Metastatic Pancreatic Carcinoma in the Ovary (tissue), 1 donor: ENCODE data around the gene GPR63.

DNA sequence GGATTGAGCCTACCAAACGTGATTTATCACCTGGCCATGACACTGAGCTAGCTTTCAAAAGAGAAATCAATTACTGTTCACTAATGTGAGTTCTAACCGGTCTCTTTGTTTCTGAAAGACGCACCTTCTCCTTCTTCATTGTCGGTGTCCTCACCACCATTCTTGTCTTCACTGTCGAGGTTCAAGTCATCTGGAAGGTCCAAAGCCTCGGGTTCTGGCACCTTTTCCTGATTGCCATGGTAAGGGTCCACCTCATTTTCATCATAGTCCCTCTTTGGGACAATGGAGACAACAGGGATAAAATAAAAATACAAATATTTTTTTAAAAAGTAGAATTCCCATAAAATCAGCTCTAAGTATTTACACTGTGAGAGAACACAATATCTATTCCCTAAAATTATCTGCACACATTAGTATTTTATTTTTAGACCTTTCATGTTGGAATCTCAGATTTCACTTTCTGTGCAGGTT, 22.8 kb upstream of the LYRM2 start:
- PRO-cap = no peak

GRCh38 chr6:89661924-89662527, 23.5 kb upstream of the LYRM2 start:
- PRO-cap = no peak

DNA sequence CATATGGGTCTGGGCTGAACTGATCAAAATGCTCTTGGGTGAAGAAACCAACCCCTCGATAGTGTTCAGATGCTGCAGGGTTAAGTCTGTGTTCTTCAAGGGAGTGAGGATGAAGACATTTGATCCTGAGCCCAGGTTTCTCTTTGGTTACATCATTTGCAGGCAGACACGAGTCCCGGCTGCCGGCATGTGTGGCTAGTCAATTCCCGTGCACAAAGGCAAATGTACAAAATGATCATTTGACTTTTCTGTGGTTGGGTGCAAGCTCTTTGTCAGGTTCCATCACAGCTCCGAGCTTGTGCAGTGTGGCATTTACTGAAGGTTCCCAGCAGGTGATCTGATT, 46.7 kb downstream of the GJA10 start:
- PRO-cap = no peak

DNA sequence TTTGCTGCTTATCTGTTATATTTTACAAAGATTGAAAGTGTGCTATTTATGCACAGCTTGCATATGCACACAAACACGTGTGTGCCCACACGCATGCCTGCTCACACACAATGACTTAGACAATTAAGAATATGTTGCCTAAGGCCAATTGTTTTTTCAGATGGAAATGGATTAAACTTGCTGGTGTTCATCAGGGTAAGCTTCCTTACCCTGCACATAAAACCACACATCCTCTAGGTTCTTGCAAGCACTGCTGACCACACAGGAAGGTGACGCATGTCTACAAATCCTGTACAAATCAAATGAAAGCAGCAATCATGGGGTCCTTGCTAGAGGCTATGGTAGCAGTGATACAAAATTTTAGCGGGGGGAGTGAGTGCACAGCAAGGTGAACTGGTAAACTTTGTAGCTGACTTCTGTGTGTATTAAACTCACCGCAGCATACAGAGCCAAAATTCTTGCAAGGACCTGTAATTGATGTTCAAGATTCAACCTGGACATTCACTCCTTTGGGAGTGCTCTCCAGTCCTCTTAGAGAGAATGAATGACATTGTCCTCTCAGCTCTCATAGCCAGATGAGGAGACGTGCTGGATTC, 58.5 kb downstream of the GJA10 start:
- PRO-cap = no peak

DNA sequence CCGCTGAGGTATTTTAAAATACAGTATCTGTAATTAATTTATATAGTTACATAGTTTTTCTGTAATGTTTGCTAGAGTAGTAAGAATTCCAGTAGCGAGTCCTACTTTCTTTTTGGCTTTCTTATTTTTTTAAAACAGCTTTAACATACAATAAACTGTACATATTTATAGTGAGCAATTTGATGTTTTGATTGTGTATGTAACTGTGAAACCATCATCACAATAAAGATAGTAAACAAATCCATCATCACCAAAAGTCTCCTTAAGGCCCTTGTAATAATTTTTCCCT, 115.6 kb downstream of the GJA10 start:
- PRO-cap = no peak

GRCh38 chr6:90073972-90074758, 179.9 kb downstream of the GJA10 start:
- PRO-cap = no peak

- PRO-cap = no peak
These were observed 184.4 kb downstream of the GJA10 start for GRCh38 chr6:90078212-90079533.

DNA sequence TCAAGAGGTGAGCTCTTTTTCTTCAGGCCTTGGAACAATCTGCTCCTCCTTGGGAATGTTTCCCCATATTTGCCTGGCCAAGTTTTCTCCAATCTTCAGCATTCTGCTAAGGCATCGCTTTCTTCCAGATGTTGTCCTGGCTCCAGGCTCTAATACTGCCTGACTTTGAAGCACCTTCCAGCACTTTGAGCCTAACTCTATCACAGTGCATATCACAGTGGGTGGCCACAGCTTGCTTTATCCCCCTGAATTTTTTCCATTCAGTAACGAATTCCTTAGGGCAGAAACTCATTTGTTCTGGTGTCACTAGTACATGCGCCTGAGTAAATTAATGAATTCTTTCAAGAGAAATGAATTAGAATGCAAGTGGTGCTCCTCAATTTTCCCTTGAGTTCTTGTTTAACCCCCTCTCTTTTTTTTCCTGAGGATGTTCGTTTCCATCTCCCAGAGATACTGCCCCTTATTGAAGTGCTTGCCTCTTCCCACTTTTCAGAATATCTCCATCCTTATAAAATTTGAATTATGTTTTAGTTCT, 92.4 kb downstream of the MAP3K7 start:
- PRO-cap = no peak

- PRO-cap = no peak
These were observed 1036.9 kb upstream of the MAP3K7 start for GRCh38 chr6:91623754-91624099.

- PRO-cap = bidirectional peak, plus-strand start at chr6:93416957, minus-strand start at chr6:93416840
These were observed 2.8 kb downstream of the EPHA7 start for GRCh38 chr6:93416488-93417037.

- PRO-cap = unidirectional peak, plus-strand start at chr6:95758390
These were observed 181.0 kb downstream of the MANEA start for GRCh38 chr6:95758219-95758805.

GRCh38 chr6:96186675-96186944, 170.8 kb downstream of the FUT9 start:
- PRO-cap = no peak

DNA sequence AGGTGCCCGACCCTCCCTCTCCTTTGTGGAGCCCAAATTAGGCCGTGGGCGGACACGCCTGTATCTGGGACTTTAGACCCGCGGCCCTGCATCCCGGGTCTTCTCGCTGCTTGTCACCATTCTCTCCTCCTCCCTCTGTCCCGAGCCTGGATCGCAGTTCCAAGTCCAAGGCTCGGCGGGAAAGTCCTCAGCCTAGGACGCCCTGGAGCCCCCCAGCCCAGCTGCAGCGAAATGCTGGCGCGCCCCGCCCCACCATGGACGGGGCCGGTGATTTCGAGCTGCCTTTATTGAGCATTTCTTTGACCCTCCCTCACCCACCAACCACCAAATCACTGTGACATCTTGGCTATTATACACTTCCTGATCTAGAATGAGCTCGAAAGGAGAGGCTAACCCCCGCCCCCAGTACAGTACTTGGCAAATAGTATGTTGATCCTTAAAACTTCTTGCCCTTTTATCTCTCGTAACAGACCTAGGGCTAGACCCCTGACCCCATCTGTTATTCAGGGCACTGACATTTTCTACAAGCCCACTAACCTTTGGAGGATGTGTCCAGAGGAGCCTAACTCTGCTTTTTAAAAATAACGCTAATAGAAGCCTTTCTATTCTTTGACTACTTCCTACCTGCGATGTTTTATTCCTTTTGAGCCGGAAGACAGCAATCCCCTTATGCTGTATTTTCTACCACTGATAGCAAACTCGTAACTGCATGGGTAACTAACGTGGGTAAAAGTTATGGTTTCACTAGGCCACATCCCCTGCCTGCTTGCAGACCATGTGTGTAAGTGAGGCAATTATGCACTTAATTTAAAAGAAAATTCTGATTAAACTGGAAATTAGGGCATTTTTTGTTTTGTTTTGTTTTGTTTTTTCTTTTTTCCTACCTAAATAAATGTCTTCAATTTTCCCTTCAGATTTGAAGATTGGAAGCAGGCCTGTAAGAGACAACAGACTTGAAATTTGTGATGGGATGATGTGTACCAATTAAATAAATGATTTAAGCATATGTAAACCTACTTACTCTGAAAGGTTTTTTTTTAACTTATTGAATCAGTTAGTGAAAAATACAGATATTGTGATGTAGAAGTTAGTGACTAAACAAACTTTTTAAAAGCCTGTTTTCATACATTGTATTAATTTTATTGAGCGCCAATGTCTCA, 723 bp downstream of the UFL1 start:
- PRO-cap = unidirectional peak, minus-strand start at position 260 of the sequence; unidirectional peak, minus-strand start at position 289 of the sequence

DNA sequence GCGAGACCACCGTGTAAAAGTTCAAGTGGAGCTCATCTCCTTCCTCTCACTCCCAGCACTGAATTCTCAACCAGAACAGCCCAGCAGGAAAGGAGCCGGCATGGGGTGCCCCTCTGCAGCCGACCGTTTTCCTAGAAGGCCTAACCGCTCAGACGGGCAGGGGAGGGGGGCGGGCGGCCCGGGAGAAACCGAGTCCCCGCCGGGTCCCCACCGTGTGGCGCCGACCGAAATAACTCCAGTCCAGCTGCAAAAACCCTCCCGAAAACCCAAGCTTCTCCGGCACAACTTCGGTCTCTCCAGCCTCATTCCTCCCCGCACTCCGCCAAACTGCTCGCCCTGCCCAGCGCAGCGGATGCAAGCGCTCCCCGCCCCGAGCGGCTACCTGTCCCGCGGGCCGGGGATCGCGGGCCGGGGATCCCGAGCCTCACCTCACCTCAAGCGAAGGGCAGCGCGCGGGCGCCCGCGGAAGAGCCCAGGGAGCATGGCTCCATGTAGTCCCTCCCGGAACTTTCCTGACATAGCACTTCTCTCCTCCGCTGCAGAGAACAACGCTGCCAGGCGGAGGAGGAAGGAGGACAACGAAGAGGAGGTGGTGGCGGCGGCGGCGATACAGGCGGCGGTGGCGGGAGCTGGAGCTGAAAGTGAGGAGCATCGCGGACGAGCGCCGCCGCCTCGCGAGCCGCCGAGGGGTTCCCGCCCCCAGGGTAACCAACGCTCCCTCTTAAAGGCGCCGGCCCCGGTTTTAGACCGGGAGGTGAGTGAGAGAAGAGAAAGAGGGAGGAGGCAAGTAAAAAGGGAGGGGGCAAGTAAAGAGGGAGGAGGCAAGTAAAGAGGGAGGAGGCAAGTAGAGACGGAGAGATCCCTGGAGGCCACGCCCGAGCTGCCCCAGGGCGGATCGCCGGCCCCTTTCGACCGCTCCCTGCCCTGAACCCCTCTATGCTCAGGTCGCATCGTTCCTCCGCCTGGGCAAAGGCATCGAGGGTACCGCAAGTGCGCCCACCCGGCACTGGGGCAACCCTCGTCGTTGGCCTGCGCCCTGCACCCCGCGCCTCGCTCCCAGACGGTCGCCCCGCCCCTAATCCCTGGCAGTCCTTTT, at the start of gene GPR63:
Gene GPR63, minus strand, starts transcription at position 643 of the 1,096 bp plus-strand sequence.
- PRO-cap = unidirectional peak, minus-strand start at position 130 of the sequence; bidirectional peak, plus-strand start at position 638 of the sequence, minus-strand start at position 637 of the sequence; bidirectional peak, plus-strand start at position 843 of the sequence, minus-strand start at position 695 of the sequence

DNA sequence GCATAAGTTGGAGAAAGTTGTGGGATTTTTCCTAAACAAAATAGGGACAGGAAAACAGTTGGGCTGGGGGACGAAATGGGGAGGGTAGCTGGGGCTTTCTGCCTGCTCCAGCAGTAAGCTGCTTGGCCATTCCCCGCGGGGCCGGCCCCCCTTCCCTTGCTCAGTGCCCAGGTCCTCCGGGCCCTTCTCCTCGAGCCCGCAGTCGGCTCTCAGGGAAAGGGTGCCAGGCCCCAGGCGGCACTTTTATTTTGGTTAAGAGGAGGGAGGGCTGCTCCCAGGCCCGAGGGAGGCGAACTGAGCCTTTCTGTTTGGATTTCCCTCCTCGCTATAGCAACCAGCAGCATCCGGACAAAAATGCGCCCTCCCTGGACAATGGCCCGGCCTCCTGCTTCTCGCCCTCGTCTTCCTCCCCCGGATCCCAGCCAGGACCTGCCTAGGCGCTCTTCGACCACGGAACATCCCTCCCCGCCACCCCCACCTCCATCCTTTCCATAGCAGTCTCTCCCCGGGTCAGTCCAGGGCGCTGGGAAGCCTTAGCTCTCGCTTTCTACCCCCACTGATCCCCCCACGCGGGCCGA, 6.7 kb upstream of the POU3F2 start:
- PRO-cap = no peak

- PRO-cap = no peak
These were observed 1.3 kb upstream of the POU3F2 start for GRCh38 chr6:98833184-98833406.

DNA sequence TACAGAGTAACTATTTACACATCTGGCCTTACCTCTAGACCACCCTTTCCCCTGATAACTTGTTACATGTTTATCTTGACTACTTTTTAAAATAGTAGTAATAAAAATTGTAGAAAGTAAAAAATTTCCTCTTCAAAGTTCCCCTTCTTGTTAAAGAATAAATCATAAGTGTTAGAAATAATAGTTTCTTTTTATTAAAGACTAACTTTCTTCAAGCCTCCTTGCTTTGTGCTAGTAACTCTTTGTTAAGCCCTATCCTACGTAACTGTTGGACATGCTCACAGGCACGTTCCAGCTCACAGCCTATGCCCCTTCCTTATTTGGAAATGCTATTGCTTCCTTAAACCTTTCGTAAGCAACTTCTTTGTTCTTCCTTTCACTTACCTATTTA, 14.3 kb downstream of the FAXC start:
- PRO-cap = no peak

DNA sequence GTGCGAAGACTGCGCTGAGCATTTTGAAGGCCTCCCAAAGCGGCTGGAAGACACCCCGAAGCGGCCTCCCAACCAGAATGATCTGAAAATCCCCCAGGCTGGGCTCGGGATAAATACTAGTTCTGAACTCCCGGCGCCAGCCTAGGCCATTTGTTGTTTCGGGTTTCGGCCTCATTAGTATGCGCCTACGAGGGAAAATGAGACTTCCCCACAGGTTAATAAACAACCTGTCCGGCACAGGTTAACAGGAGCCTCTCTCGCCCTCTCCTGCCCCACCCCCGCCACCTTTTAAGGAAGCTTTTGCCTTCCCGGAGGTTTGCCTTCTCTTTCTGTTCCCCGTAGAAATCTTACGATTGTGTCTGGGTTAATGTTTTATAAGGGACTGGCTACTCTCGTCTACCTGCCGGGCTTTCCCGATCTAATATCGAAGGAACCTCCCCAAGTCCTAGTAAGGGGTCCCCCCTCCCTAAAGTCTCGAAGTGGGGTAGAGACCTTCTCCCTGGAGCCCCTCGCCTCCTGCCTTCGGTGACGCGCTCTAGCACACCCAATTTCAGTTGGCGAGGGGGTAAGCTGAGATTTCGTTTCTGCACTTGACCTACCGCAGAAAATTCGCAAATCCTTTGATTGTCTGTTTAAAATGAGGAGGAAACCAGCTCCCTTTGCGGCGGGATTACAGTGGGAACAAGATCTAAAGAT, 8.8 kb downstream of the SIM1 start:
- PRO-cap = bidirectional peak, plus-strand start at position 370 of the sequence, minus-strand start at position 84 of the sequence

DNA sequence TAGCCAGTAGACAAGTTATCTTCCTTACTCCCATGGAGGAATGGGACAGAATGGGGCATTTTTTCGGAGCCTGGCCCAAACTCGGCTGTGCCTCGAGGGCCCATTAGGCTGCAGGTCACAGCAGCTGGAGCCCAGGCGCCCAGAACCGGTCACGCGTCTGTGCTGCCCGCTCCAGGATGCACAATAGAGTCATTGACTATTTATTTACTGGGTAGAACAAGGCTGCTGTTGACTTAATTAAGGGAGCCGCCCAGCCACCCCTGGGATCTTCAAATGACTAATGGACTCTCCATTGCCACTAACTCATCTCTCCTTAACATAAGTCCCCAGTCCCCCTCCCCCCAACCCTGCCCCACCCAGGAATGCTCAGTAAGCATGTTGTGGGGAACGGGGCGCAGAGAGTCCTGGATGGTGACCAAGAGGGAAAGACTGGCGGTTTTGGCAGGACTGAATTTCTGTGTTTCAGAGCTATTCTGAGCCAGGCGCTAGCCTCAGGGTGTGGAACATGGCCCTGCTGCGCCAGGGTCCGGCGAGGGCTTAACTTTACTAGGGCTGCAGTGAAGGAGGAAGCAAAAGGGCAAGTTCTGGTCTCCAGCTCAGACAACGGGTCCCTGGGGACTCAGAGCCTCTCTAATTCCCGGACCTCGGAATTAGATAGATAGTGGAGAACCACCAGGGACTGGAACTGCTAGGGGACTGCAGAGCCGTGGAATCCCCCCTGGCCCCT, 1.7 kb upstream of the GRIK2 start:
- PRO-cap = no peak

GRCh38 chr6:101398475-101399311, 5.2 kb downstream of the GRIK2 start:
- PRO-cap = no peak